Smooth muscle cell (in vitro differentiated cells): ENCODE measurements around the gene RMND1.

DNA sequence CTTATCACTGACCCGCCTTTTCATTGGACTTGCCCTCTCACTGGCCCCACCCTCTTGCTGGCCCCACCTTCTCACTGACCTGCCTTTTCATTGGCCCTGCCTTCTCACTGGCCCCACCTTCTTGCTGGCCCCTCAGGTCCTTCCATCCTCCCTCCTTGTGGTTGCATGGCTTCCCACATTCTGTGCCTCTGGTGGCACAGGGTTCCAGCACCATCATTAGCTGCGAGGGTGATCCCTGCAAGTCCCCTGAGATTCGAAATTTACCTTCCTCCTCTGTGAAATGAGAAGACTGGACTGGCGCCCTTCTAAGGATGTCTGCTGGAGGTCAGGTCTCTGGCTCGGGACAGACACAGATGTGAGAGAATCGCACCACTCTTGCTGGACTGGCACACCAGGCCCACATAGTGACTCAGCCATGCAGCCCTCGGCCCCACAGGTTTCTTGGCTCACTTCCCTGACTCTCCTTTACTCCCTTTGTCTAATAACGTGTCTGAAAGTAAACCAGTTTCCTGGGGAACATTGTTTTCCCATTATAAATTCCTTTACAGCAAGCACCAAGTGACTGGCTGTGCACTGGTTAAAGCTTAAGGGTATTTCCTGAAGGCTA, 106.9 kb upstream of the PLEKHG1 start:
- RAMPAGE, long total RNA, result no peak

- RAMPAGE, long total RNA, result no peak
Measured at GRCh38 chr6:150636023-150636477, 36.4 kb downstream of the PLEKHG1 start.

- RAMPAGE, long total RNA, result no peak
Measured at GRCh38 chr6:150710120-150710732, 110.5 kb downstream of the PLEKHG1 start.

- RAMPAGE, long total RNA, result no peak
Measured at GRCh38 chr6:150857549-150858065, 7.9 kb upstream of the MTHFD1L start.

DNA sequence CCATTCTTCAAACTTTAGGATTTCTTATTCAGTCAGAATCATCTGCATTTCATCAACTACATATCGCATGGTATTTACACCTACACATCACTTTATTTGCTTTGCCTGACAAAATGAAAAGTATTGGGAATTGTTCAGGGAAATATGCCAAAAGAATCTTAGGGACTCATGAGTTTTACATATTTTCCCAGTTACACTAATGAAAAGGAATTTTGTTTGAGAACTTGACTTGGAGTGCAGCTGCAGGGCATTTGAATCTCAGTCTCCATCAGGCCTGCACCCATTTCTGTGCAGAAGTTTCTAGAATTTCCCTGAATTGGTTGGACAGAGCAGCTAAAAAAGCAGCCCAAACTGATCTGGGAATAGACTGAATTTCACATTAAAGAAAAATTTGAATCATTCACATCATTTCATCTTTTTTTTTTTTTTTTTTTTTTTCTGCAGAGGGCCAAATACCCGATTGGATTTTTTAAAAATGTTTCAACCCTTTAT, 65.4 kb downstream of the MTHFD1L start:
- RAMPAGE, long total RNA, result no peak

DNA sequence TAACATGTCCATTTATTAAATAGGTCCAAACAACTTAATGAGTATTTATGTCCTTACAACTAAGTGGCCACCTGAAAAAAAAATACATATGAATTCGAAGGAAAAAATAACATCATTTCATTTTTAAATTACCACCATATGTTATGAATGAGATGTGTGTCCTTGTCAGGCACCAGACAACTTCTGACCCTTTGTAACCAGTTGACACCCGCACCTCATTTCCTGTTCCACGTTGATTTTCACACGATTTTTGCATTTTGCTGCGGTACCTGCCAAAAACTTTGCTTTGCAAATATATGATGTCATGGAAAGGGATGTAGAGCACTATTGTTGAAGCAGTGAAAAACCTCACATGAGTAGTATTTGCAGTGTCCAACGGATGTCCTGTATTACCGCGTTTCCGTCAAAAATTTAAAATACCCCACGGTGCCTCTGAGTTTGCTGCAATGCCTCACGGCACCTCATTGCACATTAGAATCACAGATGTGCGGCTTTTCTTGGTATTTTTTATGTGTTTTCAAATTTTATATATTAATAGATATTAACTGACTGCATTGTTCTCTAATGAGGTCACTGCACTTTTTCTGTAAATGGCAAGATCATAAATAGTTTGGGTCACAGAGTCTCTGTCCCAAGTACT, 115.6 kb downstream of the MTHFD1L start:
- RAMPAGE, long total RNA, result no peak

DNA sequence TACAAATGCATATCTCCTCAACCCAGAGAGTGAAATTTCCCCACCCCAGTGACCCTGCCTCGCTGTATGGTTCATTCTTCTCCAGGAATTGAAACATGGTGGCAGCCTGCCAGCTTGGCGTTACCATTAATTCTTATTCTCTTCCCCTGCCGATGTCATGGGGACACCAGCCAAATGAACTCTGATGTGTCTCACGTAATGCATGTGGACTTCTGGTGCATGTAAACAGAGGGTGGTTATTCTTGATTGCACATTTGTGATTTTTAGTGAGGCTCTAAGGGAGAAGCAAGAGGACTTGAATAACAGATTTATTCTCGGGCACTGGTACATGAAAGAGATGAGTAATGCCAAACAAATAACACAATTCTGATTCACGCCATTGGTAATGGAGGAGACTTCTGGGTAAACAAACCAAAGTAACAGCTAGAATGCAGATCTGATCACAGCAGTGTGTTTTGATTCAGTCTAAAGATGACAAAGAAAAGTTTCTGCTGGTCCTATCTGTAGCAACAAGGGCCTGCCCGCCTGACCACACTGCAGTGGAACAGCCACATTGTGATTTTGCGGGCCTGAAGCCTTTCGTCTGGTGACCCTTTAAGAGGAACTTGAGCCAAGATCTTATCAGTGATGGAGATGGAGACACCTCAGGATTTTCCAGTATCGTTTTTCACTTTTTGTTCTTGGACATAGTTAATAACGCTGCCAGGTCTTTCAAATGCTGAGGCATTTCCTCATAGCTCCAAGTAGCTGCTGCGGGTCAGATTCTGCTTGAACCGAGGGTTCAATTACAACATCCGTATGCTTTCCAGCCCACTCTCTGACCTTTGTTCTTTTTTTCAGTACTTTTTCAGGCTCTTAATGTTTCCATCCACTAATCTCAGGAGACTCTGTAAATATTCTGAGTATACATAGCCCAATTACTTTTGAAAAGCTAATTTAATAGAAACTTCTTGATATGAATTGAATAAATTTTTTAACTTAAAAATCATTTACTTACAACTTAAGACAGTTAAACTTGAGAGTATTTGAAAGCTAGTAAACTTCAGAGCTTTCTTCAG, 171.7 kb upstream of the AKAP12 start:
- RAMPAGE, long total RNA, result no peak

DNA sequence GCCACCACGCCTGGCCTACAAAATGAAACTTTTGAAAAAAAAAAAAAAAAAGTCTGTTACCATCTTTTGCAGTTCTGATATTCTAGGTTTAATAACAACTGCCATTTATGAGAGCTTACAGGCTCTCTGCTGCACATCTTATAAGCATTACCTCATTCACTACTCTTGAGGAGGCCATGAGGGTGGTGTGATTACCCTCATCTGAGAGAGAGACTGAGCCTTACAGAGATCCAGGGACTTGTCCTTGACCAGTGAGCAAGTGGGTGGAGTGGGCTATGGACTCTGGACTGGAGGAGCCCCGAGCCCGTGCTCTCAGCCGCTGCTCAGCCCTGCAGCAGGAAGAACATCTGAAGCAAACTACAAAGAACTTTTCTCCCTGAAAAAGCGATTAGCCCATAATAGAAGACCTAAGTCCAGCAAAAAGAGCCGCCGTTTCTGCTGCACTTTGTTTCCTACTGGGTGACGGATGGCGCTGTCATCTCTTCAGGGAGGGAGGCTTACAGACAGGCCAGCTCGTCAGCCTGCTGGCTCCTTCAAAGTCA, 119.8 kb upstream of the AKAP12 start:
- RAMPAGE, long total RNA, result no peak

DNA sequence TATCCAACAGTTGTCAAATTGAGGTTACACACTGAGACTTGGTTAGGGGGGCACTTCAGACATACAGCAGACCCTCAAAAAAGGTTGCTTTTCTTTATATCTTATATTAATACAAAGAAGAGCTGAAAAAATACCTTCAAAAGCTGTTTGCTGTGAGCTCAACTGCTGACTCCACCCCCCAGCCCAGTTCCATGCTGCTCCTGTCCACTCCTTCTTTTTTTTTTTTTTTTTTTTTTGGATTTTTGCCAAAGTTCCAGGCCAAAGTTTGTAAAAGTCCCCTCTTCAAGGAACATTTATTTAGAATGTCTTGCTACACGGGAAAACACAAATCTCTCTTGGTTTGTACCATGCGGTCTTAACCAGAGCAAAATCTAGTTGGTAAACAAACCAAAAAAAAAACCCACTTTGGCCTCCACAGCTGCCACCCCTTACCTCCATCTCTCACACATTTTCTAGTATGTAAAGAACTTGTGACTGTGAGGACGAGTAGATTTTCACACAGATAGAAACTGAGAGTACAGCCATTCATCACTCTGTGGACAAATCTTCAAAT, 85.3 kb upstream of the AKAP12 start:
- RAMPAGE, long total RNA, result no peak

- RAMPAGE, long total RNA, result no peak
Measured at GRCh38 chr6:151160823-151161849, 78.6 kb upstream of the AKAP12 start.

DNA sequence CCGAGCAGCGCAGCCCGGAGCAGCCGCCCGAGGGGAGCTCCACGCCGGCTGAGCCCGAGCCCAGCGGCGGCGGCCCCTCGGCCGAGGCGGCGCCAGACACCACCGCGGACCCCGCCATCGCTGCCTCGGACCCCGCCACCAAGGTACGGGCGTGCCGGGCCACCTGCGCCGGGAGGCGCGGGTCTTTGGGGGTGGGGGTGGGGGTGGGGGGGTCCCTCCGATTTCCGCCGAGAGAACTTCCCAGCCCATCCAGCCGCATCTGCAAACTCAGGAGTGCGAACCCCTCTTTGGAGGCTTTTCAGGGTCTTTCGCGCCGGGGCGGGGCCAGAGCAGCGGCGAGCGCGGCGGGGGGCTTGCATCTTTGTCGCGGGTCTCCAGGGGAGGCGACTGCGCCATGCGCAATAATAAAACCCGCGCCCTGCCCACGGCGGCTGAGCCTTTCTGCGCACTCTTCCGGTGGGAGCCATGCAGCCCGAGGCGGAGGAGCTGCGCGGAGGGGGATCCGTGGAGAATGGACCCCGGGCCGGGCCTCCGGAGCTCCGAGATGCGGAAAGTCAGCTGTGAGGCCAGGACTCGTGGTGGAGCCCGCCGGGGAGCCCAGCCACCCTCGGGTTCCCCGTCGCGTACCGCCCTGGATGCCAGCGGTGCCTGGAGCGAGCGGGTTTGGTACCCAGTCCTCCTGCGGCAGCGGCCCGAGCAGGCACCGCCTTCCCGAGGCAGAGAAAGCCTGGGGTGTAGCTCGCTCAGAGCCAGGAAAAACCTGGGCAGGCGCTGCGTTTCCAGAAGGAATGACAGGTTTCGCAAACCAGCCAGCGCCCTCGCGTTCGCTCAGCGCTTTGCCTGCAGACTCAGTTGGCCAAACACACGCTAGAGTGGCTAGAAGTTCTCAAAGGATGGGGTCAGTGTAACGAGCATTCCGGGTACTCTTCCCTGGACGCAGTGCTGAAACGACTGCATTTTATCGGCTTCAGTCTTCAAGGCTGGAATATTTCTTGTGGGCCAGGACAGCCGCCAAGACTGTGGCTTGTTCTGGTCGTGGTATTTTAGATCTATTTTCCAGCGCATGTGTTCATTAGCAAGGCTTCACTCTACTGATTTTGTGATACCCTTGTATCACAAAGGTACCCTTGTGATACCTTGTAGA, 1.2 kb downstream of the AKAP12 start:
- RAMPAGE, long total RNA, result no peak

- RAMPAGE, long total RNA, result no peak
Measured at GRCh38 chr6:151324133-151324637, 67.2 kb downstream of the ZBTB2 start.

GRCh38 chr6:151442353-151442924, 9.5 kb downstream of the RMND1 start:
- RAMPAGE, long total RNA, result no peak

DNA sequence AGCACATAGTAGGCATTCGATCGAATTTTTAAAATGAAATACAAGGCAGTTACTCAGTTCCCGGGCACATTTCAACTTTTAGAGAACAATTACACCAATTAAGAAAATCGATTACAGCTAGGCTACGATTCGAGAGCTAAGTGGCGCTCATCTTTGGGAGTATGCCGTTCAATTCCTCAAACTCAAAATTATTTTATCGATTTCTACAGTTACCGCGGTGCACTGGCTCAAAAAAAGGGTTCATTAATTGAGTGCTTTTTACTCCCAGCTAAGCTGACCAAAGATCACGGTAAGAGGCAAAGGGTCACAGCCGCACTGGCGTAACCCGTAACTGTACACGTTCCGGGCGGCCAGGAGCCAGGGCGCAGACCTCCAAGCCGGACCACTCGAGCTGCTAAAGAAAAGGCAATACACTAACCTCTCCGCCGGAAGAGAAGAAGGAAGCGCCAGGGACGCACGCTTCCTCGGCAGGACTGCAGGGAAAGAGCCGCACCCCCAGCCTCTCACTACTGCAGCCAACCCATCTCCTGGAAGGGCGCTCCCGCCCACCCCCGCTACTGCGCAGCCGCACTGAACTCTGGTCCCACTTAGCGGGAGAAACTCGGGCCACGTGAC, at the start of gene RMND1:
TSS of gene RMND1 (minus strand) at position 529 of the 615 bp plus-strand sequence.
- RAMPAGE, long total RNA, result start-site peak on the minus strand centred at position 519 of the sequence, 89 bp wide, 106 and 146 reads in 2 replicates

DNA sequence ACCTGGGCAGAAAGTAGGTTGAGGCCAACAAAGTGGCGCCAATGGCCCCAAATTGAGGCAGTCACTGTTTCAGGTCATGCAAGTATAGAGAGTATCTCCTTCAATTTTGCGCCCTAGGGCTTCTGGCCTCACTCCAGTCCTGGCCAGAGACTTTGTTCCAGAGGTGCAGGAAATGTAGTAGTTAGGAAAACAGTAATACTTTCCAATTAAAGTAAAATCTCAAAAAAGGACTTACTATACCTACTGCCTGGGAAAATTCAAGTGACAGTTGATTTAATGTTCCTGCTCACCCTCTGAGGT, 832 bp downstream of the ARMT1 start:
- RAMPAGE, long total RNA, result no peak

DNA sequence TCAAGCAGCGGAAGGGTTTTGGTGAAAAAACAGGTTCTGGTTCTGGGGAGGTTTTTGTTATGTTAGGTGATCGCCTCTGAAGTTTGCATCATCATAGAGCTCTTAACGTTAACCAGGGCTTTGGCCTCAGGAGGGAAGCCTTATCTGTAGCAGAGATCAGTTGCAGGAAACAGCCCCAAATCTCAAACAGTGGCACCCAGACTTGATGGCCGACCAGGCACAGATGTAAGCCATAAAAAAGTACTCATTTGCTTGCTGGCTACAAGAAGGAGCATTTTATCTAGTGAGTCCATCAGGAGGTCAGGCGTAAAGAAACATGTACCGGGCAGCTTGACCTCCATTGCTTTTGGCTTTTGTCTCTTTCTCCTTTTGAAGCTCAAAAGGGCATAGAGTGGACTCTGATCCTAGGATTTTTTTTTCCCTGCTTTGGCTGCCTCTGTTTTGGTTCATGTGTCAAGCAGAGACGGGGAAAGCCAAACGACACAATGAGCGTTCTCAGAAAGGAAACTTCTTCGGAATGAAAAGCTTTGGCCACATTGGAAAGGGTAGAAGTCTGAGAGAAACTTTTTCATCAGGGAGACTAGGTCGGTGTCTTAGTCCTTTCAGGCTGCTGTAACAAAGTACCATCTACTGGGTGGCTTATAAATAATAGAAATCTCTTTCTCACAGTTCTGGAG, 122.4 kb downstream of the CCDC170 start:
- RAMPAGE, long total RNA, result no peak

DNA sequence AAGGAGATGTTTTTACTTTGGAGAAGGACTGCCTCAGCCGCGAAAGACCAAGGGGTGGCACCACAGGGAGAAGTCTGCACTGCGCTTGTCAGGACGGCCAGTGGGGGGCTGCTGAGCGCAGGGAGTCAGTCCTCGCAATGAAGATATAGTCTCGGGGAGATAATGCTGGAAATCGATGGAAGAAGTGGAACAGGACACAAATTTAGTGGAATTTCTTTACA, 43.2 kb upstream of the ESR1 start:
- RAMPAGE, long total RNA, result no peak

DNA sequence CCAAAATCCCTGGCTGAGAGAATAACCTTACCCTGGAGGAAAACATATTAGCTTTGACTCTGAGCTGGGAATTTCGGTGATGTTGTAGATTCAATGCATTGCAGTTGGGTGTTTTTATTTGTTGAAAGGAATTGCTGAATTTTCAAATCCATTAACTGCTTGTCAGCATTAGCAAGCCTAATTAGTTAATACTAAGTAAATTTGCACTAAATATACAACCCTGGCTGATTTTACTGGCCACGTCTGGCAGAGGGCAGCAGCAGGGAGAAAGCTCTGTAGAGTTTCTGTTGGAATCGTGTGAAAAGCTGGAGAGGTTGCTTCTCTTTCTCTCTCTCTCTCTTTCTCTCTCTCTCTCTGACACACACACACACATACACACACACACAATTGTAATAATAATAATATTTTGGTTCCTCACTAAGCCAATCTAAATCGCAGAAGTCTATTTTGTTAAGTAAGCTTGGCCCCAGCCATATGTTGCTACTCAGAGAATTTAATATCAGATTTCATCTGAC, 289.4 kb downstream of the ESR1 start:
- RAMPAGE, long total RNA, result no peak

- RAMPAGE, long total RNA, result no peak
Measured at GRCh38 chr6:152129596-152130284, 322.3 kb downstream of the ESR1 start.

GRCh38 chr6:152695594-152696063, 2.1 kb upstream of the MYCT1 start:
- RAMPAGE, long total RNA, result no peak